RPMI7951 (cell line): ENCODE data around the genes TAFA4 and ARL6IP5.

DNA sequence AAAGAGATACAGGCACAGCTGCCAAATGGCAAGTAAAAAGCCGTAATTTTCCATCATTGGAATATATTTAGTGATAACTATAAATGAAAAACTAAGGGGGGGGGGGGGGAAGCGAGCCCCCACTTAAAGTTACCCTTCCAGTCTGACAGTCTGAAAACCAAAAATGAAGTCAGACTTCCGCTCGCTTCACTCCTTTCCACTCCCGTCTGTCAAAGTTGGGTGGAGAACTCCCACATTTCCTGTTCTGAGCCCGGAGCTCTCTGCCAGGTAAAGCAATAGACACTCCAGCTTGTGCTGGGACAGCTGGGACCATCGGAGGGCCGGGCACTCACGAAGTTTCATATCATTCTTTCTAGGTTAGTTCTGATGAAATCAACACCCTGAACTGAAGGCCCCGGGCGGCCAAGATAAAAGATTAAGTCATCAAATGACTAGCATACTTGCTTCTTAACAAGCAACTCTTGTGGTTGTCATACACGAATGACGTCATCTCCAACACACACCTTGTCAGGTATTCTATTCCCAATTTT is 42.2 kb downstream of the MAGI1 start:
- RAMPAGE, long total RNA = no peak

- RAMPAGE, long total RNA = no peak
Measured at GRCh38 chr3:66303396-66303990, 82.7 kb downstream of the SLC25A26 start.

DNA sequence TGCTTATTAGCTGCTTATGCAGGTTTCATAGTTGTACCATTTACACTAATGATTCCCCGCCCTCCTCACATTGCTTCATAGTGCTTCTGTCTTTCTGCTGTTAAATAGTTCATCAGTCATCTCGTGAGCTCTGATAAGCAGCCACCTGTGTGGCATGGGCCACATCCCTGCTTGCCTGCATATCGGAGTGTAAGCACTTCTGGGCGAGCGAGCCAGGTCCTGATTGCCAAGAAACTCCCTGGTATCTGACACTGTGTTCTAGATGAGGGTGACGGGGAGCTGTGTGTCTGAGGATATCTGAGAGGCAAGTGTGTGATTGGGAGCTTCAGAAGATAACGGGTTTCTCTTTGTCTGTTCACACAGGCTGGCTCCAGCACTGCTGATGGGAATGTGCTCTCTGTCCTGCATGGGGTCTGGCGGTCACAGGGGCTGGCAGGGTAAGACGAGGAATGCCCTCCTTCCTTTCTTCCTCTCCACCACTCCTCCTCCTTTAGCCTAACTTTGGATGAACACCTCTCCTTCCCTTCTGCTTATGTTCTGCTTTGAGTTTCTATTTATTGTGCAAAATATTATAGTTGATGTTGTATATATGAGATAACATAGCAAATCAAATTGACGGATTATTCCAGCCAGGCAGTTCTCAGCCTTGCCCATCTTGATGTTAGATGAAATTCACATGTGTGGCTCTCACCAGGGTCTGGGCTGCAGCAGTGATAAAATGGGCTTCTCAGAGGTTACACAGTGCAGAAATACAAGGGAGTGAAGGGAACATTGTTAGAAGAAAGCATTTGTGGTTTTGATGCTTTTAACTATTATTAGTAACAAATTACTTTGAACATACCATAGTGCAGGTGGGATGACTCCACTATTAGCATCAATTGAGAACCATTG is 130.4 kb downstream of the LRIG1 start:
- RAMPAGE, long total RNA = no peak

DNA sequence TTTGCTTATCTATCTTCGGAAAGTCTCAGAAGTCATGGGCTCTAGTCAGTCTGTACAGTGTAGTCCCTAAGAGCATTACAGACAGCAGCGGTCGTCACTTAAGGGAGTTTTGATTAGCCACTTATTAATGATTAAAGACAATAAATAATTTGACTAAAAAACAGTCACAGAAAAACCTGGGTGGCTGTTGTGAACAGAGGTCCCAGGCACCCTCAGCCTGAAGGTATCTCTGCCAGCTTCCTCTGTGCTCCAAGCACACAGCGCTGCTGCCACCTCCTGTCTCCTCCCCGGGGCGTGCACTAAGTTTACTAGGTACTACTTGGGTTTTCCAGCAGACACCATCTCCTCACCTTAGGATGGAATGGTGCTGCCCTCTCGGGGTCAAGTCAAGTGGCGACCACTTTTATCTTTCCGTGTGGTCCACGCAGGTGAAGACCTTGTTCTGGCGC is 128.2 kb downstream of the LRIG1 start:
- RAMPAGE, long total RNA = no peak

- RAMPAGE, long total RNA = no peak
Measured at GRCh38 chr3:66380083-66380542, 120.7 kb downstream of the LRIG1 start.

- RAMPAGE, long total RNA = no peak
Measured at GRCh38 chr3:66405136-66405754, 95.6 kb downstream of the LRIG1 start.

DNA sequence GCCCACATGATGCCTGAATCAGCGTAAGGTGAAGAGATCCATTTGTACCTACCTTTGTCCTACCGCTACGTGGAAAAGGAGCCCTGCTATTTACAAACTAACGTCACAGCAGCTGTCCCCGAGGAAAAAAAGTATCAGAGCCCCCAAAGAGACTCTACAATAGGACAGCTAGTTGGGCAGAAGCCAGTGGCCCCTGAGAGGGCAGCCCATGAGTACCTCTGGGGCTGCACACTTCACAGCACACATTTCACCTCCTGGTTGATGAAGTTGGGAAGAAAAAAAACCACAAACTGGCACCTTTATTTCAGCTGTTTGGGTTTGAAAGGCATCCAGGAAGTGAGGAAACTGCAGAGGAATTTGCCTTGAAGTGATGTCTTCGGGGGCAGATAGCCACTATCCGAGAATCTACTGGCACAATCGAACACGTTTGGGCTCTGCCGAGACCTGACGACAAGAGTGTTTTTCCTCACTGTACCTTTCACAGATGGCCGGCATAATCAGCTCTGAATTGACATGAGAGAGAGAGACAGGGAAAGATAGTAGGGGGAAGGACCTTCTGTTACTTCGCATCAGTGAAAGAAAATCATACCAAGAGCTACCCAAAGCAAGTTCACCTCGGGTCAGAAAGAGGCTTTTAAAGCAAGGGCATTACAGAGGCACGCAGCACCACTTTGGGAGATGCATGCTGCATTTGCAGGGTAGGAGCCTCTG is 59.7 kb downstream of the LRIG1 start:
- RAMPAGE, long total RNA = no peak

GRCh38 chr3:66453967-66454532 is 46.8 kb downstream of the LRIG1 start:
- RAMPAGE, long total RNA = no peak

DNA sequence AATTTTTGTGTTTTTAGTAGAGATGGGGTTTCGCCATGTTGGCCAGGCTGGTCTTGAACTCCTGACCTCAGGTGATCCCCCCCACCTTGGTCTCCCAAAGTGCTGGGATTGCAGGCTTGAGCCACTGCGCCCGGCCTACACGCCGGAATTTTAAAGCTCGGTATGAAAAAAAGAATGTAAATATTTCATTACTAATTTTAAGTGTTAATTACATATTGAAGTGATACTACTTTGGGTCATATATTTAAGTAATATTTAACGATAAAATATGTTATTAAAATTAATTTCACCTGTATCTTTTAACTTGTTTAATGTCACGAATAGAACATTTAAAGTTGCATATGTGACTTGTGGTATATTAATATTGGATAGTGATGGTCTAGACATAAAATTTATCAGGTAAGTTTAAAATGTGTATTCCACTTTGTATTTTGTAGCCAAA is 45.5 kb upstream of the LRIG1 start:
- RAMPAGE, long total RNA = no peak

GRCh38 chr3:67465319-67465990 is 189.0 kb downstream of the SUCLG2 start:
- RAMPAGE, long total RNA = no peak

DNA sequence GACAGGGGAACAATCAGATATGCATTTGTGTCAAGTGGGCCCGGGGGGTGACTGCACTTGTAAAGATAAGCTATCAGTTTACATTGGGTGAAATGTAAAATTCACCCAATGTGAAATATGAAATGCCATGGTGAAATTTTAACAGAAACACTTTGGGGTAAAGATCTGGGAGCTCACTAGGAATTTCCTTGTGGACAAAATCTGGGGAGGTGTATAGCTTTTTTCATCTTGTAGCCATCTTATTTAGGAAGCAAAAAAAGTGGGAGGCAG is 59.9 kb upstream of the SUCLG2 start:
- RAMPAGE, long total RNA = no peak

- RAMPAGE, long total RNA = no peak
Measured at GRCh38 chr3:68635400-68635778, 297.0 kb downstream of the TAFA4 start.

DNA sequence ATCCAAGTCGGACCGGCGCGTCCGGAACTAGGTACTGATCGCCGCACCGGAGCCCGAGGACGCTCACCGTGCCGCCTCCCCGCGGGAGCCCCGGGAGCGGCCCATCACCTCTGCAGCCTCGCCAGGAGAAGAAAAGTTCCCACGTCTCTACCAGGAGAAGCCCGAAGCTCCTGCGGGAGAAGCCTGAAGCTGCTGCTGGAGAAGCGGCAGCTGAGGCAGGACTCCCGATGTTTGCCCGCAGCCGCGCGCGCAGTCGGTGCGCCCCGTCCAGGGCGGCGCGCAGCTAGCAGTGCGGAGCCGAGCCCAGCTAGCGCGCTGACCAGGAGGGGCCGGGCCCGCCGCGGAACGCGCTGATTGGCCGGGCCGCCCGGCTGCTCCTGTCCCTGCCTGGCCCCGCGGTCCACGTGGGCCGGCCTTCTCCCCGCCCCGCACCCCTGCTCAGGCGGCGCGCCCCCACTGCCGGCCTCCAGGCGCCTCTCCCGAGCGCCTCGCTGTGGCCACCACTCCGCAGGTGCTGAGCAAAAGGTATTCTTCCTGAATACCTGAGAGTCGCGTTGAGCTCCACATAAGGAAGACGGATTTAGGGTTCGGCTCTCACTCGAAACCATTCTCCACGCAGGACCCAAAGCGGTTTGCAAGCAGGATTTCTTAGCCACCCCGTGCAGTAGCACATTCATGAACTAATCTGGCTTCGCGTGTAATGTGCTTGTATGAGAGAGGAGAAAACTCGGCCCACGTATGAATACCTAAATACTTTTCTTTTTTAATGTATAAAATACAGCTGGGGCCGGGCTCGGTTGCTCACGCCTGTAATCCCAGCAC is at the start of gene TAFA4:
Gene TAFA4 (minus strand): TSS at position 293 of the 822 bp plus-strand sequence.
- RAMPAGE, long total RNA = no peak

DNA sequence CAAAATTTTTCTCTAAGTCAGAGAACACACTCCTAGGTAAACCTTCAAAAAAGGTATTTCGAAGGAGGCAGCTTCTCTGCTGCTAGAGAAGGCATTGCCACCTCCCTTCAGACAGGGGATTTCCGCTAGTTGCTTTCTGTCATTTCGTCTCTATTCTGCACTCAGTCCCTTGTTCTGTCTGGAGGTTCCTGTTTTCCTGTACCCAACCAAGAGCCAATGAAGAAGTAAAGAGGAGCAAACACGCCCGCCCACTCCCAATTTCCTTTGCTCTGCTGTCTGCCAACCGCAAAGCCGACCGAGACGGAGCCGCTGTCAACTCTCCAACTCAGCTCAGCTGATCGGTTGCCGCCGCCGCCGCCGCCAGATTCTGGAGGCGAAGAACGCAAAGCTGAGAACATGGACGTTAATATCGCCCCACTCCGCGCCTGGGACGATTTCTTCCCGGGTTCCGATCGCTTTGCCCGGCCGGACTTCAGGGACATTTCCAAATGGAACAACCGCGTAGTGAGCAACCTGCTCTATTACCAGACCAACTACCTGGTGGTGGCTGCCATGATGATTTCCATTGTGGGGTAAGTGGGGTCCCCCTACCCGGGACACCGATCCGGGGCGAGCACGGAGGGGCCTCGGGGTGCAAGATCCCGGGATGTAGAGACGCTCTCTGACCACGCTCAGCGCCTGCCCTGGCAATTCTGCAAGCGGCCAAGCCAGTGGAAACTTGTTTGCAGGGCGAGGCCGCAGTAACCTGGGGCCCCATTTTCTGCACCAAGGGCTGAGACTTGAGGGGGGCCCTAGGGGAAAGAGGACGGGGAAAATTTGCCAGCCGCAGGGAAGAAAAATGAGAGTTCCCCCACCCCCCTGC is at the start of gene ARL6IP5:
Gene ARL6IP5 (plus strand): TSS at position 286 of the 862 bp plus-strand sequence.
- RAMPAGE, long total RNA = no peak

DNA sequence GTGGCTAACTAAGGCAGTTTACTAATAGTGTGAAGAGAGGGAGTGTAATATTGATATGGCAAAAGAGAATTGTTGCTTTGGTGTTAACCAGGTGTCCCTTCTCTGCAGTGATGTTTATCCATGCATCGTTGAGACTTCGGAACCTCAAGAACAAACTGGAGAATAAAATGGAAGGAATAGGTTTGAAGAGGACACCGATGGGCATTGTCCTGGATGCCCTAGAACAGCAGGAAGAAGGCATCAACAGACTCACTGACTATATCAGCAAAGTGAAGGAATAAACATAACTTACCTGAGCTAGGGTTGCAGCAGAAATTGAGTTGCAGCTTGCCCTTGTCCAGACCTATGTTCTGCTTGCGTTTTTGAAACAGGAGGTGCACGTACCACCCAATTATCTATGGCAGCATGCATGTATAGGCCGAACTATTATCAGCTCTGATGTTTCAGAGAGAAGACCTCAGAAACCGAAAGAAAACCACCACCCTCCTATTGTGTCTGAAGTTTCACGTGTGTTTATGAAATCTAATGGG is 18.0 kb downstream of the LMOD3 start:
- RAMPAGE, long total RNA = no peak

GRCh38 chr3:69256019-69256416 is 129.9 kb downstream of the FRMD4B start:
- RAMPAGE, long total RNA = no peak

DNA sequence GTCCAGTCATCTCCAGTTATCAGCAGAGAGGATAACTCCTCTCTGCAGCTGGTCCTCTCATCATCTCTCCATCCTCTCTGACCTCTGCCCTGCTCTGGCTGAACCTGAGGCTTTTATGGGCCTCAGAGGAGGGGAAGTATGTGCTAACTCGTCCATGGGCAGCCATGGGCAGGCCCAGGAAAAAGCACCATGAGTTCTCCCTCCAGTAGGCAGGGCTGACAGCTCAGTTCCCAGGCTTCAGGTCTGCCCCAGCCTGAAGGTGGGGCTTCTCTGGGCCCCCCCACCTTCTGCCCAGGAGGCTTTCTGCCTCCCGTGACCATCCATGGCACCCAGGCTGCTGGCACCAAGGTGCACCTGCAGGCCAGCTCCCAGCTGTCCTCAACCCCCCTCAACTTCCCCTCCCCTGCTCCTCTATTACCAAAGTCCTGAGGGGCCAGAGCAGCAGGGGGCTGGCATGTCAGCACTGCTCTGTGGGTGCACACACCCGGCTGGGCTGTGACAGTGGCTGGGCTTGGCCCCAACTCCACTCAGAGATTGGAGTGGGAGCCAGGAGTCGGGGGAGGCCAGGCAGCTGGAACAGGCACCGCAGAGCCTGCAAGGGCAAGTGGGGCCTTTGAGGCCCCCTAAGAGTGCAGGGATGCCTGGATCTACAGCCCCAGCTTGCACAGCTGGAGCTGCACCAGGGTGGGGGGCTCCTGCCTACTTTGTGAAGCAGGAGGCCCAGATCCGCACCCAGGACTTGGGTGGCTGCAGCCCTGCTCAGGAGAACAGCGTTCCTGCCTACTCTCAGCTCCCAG is 99.0 kb upstream of the FRMD4B start:
- RAMPAGE, long total RNA = no peak

DNA sequence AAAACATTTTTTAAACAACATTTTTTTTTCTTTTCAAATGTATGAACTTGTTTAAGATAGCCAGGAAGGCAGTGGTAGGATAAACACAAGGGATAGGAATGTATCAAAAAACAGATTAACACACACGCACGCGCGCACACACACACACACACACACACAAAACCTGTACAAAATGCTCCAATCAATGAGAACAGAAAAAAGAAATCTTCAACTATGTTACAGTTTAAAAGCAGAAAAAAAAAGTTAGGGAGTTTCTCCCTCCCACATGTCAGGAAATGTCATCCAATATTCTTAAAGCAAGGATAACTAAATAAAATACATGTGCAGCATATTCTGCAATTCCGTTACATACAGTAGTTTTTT is 627.8 kb downstream of the FOXP1 start:
- RAMPAGE, long total RNA = no peak

- RAMPAGE, long total RNA = no peak
Measured at GRCh38 chr3:70956061-70956541, 627.4 kb downstream of the FOXP1 start.

DNA sequence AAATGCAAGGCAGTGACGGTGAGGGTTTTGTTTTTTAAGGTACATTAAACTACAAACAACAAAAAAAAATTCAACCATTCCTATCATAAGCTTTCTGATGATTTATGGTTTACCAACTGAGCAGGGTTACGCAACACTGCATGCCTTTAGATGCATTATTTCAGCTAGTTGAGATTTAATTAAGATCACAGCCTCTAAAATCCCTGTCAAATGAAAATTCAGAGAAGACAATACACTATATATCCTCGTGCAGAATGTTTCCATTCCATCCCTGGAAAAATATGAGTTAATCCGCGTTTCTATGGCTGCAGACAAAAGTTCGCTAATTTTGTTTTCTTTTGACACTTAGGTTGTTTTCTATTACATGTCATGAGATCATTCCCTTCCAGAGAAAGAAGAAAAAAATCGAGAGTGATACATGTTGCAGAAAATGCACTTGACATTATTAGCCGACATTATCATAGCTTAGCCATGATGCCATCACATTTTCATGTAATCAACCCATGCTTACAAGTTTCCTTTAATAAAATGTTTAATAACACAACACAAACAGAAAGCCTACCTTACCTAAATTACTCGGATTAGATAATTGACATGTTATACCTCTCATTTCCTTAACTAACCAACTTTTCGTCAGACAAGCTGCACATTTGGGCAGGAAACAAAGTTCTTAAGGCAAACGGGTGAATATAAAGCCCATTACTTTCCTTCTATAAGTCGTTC is 521.3 kb downstream of the FOXP1 start:
- RAMPAGE, long total RNA = no peak